Bronchus (tissue), 1 donor: ENCODE results near the gene UBASH3B.

GRCh38 chr11:121451257-121451835 lies 768 bp upstream of the SORL1 start:
- PRO-cap: no peak

- PRO-cap: bidirectional peak, plus-strand start at chr11:121466803, minus-strand start at chr11:121466673
Observed at GRCh38 chr11:121466475-121466995, 14.4 kb downstream of the SORL1 start.

DNA sequence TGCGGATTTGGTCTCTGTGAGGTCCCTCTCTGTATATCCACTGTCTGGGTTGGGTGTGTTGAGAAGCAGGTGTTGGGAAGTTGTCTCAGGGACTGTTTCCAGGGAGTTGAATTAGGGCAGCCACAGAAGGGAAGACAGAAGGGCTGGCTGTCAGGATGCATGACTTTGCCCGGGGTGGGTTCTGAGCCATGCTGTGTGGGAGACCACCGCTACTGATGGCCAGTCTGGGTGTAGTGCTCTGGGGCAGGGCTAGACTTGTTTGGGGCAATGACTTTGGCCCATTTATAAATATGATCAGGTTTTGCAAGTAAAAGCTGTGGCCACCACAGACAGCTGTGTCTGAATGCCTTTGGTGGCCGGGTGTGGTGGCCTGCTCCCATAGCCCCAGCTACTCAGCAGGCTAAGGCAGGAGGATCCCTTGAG lies 19.5 kb downstream of the SORL1 start:
- PRO-cap: no peak

- PRO-cap: no peak
Observed at GRCh38 chr11:121481737-121482283, 29.7 kb downstream of the SORL1 start.

DNA sequence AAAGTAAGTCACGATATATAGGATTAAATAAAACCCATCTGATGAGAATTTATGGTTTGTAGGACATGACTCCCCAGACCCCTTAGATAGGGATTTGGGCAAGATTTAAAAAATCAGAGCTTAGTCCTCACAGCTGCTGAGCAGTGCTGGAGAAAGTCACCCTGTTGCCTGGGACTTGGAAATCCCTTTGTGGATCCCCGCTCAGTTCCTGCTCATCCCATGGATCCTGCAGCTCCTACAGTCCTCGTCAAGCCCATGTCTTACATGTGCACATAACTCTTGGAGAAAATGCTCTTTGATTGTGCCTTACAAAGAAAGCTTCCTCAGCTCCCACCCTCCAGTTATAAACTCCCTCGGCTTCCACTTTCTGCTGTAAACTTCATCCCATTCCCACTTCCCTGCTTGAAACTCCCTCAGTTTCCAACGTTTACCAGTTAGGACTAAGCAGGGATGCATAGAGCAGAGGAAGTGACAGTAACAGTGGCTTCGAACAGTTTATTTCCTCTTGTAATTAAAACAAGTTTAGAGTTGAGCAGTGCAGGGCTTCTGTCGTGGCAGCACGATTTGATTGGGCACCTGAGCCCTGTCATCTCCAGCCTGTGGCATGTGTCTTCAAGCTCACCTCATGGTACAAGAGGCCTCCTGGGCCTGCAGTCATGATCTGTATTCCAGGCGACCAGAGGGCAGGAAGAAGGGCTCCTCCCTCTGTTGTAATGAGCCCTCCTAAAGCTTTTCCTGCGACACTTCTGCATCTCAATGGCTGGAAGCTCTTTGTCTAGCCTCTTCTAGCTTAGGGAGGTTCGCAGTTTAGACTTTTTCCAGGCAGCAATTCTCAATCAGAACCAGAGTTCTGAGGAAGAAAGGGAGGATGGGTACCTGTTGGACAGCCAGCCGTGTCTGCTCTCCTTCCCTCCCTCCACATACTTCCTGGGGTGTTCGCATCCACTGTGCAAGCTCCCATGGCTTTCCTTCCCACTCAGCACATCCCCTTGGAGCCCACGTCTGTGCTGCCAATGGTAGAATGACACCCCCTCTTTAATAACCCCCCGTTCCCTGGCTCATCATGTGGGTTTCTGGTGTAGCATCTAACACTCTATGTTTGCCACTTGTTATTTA lies 165.6 kb downstream of the SORL1 start:
- PRO-cap: no peak

GRCh38 chr11:121632598-121633700 lies 180.8 kb downstream of the SORL1 start:
- PRO-cap: no peak

- PRO-cap: no peak
Observed at GRCh38 chr11:121931888-121932130, 184.2 kb downstream of the BLID start.

DNA sequence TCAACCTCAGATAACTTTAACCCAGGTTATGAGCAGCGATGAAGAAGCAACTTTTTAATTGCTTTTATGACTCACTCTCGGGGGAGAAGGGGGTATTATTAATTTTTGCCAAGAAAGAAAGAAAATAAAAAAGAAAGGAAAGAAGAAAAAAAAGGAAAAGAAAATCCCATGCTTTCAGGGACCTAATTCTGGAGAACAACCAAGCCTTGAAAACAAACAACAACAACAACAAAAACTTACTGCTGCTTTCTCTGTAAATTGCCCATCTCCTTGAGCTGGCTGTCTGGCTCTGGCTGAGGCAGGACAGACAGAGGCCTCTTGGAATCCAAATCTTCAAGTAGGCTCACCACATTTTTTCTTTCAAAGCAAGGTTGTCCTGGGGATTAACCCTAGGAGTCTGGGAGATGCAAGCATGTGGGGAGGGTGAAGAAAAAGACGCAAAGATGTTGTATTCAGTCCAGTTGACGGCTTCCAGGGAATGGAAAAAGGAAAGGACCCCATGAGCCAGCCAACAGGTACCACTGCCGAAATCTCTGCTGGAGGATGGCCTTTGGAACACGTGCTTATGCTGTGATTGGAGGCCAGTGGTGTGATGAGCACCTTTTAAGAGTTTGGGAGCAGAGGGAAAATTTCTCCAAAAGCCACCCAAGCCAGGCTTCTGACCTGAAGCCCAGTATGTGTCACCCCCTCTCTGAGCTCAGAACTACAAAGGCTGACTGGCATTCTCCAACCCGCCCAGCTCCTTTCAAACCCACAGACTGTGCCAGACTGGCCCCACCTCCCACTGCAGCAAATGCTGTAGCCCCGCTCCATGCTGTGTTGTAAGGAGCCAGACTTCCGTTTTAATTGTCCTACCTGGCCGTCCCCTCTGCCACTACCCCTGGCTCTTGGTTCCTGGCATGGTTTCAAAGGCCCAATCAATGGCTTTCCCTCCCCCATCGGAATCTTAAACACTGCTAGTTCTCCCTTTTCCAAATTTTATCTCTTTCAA lies 10.9 kb downstream of the BLID start:
- PRO-cap: no peak

DNA sequence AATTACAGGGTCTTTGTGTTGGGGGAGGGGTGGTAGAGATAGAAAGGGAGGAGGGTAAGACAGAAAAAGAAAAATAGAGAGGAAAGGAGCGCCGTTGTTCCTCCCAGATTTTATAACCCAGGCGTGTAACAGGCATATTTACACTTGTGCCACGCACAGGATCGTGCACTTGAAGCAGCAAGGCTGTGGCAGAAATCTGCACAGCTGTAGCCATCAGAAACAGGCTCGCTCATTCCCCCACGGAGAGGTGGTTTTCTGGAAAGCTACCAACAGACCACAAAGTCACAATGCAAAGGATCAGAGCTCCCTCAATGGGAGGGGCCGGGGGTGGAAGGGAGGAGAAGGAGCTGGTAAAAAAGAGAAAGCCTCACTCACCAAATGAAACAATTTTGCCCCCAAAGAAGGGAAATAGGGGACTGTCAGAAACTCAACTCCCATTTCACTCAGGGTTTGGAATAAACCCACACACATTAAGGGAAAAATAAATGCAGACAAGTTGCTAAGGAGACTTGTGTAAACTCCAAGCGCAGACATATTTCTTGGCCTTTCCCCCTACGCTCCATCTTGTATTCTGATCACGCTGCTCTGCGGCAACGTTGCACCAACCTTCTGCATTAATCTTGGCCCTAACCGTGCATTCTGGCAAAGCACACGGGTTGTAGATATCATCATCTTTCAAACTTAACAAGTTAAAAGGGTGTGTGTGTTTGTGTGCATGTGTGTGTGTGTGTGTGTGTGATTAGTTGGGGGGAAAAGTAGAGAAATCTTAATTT lies 43.2 kb upstream of the BLID start:
- PRO-cap: no peak

GRCh38 chr11:122209824-122210527 lies 94.0 kb upstream of the BLID start:
- PRO-cap: no peak

DNA sequence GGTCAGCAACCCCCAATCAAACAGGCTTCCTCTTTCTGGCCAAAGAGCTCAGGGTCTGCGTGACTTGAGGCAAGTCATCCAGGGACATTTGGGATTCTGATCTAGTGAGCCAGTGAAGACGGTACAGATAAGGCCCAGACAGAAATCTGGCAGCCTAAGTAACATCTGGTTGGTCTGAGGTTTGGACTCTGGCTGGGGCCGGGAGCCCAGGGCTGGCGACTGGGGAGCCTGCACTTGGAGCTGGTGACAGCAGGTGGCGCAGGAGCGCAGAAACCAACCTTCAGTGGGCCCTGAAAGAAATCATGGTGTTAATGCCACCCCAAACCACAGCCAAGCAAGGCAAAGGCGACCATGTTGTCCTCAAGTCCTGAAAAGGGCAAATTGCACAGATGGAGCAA lies 99.3 kb upstream of the BLID start:
- PRO-cap: no peak

DNA sequence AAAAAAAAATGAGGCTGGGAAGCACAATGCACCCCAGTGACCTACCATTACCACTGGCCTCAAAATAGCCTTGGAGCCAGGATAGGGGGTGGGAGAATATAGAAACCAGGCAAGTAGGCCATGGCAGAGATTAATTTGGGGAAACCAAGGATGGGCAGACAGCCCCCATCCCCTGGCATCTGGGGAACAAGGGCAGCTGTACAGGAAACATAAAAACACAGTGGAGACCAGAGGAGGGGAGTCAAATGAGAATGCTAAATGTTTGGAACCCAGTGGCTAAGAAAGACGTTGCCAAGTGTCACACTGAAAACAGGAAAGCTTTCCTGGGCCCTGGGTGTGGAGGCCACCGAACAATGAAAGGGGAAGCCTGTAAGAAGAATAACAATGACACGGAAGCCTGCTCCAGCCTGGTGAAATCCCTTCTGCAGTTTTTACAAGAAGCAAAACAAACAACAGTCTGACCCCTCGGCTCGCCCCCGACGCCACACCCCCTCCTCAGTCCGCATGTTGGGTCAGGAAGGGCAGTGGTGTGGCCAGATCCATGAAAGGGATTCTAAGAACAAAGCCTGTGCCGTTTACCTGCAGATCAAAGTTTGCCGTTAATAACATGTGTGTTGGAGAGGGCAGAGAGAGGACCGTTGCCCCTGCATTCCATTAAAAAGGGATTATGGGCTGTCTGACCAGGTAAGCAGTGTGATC lies 113.5 kb upstream of the BLID start:
- PRO-cap: no peak

DNA sequence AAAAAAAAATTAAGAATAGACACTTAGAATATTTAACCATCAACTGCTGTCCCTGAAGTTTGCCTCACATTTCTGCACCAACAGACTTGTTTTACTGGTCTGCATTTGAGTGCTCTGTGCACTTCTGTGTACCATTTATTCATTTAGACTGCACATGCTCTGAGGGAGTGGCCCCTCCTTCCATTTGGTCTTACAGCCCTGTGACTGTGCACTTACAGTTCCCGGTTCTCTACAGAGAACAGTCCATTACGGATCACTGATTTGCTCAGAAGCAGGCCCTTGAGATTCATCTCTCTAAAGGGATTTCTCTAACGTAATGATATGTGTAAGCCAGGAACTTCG lies 247.2 kb upstream of the BLID start:
- PRO-cap: no peak

DNA sequence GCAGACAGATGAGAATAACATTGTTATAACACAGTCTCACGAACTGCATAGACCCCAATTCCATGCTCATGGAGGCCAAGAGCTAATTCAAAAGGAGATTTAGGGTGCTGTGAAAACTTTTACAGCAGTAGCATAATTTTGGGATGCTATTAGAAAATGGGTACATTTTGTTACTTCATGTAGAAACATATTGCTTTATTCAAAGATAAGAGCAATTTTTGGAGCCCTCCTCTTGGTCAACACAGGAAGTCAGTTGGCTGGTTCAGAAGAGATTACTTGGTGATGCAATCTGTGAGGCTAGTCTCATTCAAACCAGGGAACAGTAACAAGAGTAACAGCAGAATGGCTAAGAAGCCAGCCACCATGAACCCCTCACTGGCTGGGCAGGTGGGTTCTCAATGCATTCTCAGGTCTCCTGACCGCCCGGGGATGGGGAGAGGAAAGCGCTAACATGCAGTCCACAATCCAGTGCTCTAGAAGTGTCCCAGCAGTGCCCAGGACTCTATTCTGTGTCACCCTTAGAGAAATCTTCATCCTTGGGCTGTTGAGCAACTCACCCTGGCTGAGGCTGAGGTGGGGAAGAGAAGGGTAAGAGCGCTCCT lies 262.3 kb upstream of the UBASH3B start:
- PRO-cap: no peak

DNA sequence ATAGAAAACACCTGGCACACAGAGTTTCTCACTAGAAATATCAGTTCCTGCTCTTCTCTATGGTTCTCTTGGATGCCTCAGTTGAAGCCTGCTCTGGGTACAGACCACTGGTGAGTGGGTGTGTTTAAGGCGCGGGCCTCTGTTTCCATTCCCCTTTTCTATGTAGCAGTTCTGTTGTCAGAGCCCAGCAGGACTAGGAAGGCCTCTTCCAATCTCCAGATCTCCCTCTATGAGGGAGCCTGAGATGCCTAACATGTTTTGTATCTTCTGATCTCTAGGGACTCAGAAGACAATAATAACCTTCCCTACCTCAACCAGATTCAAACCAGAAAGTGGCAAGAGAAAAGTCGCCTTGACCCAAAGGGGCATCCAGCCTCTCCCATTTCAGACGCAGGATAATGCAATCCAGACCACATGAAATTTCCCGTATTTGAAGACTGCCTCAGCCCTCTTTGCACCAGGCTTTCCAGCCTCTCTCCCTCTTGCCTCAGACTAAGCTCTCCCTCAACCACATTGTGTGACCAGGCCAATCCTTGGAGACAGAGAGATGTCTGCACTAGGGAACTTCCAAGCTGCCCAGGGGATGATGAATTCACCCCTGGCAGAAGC lies 150.1 kb upstream of the UBASH3B start:
- PRO-cap: no peak

DNA sequence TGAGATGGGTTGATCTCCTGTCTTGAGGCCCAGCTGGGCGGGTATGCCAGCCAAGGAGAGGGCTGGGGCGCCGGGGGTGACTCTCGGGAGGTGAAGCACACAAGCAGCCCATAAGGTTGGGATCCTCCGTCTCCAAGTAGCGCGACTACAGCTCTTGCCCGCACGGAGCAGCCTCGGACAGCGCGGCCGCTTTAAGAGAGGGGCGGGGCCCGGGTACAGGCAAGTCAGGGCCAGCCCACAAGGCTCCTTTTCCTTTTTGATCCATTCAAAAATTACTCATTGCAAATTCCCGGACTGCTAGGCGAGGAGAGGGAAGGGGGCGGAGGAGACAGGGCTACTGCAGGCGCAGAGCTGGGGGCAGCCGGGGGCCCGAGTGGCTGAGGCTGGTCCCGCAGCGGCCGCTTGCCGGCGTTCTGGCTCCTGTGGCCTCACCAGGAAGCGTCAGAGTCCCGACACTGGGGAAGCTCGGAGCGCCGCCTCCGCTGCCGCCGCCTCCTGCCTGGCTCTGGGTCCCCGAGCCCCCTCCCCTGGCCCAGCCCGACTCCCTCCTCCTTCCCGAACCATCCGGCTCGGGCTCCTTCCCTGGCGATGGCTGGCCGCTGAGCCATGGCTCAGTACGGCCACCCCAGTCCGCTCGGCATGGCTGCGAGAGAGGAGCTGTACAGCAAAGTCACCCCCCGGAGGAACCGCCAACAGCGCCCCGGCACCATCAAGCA lies at the start of gene UBASH3B:
Gene UBASH3B, plus strand, starts transcription at position 279 of the 716 bp plus-strand sequence.
- PRO-cap: bidirectional peak, plus-strand start at position 444 of the sequence, minus-strand start at position 138 of the sequence

GRCh38 chr11:122685941-122686515 lies 30.5 kb downstream of the UBASH3B start:
- PRO-cap: no peak

DNA sequence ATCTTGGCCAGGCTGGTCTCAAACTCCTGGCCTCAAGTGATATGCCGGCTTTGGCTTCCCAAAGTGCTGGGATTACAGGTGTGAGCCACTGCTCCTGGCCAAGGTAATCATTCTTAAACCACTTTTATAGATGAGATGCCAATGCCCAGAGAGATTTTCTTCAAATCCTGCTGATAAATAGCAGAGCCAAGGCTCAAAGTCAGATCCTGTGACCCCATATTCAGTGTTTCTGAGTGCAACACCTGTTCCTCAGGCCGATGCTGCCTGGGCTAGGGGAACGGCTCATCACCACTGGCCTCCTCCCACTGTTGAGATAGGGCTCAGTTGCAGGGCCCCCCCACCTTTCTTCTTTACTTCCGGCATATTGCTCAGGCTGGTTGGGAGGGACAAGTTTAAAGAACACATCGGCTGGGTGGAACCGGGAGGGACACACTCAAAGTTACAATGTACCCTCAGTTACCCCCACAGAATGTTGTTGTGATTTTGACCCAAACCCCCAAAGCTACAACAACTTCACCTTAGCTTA lies 88.3 kb upstream of the CRTAM start:
- PRO-cap: no peak

- PRO-cap: no peak
Observed at GRCh38 chr11:122843258-122844180, 5.2 kb downstream of the CRTAM start.

DNA sequence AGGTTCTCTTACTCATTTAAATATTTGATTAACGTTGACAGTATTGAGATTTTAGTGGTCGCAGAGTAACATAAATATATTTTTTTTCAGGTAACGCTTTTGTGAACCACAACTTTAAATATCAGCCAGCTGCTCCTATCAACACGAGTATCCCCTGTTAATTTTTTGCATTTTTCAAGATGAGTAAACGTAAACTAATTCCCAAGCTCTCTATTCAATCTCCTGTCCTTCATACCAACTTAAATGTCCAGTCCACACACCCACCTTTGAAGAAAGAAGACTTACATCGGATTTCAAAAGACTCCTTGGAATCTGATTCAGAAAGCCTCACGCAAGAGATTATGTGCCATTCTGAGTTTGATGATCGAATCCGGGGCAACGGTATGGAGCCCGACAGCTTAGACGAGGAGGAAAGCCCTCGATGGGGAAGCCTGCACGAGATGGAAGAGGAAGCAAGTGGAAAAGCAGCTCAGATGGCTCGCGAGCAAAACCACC lies 3.2 kb downstream of the JHY start:
- PRO-cap: no peak